Mesenchymal stem cell of the bone marrow (primary cell): ENCODE measurements around a stretch of chr14.

DNA sequence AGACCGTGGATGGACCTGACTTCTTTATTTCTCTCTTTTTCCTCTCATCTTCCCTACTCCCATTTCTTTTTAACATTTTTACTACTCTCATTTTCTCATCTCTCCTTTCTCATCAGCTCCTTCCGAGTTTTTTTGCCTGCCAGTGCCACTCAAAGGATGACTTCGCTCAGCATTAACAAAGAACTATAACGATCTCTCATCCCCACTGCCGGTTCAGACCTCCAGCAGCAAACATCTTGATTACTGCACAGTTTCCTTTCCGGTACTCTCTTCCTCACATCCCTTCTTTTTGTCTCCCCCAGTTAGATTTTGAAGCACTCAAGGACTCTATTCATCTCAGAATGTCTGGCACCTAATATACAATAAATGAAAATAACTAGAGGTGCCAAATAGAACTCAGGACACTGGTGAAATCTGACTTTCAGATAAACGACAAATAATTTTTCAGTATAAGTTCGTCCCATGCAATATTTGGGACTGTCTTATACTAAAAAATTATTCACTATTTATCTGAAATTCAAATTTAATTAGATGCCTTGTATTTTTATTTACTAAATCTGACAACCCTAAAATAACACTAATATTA, 109.3 kb upstream of the GPHB5 start:
- CAGE, long polyA plus RNA: no peak

GRCh38 chr14:63453474-63454119, 89.6 kb downstream of the PPP2R5E start:
- CAGE, long polyA plus RNA: no peak

GRCh38 chr14:63480683-63481193, 62.4 kb downstream of the PPP2R5E start:
- CAGE, long polyA plus RNA: no peak

DNA sequence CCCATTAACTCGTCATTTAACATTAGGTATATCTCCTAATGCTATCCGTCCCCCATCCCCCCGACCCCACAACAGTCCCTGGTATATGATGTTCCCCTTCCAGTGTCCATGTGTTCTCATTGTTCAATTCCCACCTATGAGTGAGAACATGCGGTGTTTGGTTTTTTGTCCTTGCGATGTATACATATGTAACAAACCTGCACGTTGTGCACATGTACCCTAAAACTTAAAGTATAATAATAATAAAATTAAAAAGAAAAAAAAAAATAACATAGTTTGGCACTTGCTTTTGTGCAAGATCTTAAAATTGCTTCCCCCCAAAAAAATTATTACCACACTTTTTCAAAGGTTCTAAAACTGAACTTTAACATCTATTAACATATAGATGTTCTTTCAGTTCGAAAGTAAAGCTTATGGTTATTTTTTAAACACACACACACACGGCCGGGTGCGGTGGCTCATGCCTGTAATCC, 11.9 kb downstream of the PPP2R5E start:
- CAGE, long polyA plus RNA: no peak

- CAGE, long polyA plus RNA: no peak
Measured at GRCh38 chr14:63563523-63564030, 20.4 kb upstream of the PPP2R5E start.

GRCh38 chr14:63642480-63642700, 719 bp upstream of the WDR89 start:
- CAGE, long polyA plus RNA: no peak

DNA sequence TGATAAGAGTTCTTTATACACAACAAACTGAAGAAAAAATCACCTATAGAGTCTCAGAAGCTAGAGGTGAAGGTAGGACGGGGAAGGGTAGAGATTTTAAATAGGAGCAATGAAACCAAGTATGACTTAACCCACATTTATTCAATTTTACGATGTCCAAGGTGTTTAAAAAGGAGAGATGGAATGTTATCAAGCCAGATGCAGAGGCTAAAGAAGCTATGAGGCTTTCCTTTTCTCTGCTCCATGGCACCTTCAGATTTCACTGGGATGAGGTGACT, 25.9 kb downstream of the SGPP1 start:
- CAGE, long polyA plus RNA: no peak

GRCh38 chr14:63727047-63727985, 549 bp downstream of the SGPP1 start:
- CAGE, long polyA plus RNA: no peak

- CAGE, long polyA plus RNA: no peak
Measured at GRCh38 chr14:64097704-64098594, 196.2 kb downstream of the ESR2 start.

- CAGE, long polyA plus RNA: no peak
Measured at GRCh38 chr14:64195303-64196136, 98.7 kb downstream of the ESR2 start.

DNA sequence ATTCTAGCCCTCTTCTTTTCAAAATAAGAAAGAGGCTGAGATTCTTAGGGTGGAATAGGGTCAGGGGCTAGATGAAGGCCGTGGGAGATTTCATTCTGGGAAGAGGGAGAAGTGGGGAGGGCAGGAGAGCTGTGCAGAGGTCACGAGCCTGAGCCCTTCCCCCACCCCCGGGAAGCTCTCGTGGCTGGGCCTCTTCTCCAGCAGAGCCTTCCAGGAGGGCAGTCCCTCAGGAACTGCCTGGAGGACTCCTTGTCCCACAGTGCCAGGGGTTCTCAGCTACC, 94.0 kb downstream of the ESR2 start:
- CAGE, long polyA plus RNA: no peak

DNA sequence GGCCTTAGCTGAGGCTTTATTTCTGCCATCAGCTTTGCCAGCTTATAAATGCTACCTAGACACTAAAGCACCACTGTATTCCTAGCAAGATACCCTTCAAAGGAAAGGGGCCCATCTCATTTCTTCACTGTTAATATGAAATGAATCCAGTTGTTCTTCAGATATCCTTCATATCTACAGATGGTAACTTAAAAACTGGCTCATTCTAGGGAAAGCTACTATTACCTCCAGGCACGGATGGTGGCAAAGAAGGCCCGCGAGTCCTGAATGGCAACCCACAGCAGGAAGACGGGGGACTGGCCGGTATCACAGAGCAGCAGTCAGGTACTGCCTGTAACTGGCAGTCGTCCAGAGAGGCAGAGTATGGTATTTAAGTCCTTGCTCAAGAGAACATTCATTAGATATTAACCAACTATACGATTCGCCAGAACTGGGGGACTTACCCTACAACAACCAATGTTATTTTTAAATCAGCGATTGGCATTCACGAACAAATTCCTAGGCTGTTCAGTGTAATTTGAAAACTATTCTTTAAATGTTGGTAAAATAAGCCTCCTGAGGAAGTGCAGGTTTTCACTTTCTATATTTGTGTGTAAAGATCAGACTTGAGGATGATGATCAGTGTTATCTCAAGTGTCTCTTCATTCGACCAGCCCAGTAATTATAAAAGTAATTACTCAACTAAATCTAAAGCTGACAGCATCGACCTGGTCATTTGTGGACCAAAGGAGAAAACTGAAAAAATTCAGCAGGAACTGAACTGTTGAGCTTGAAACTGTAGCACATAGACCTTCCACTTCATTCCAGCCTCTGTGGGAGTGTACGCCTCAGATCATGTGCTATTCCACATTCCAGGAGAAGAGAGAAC, 75.7 kb downstream of the ESR2 start:
- CAGE, long polyA plus RNA: no peak

DNA sequence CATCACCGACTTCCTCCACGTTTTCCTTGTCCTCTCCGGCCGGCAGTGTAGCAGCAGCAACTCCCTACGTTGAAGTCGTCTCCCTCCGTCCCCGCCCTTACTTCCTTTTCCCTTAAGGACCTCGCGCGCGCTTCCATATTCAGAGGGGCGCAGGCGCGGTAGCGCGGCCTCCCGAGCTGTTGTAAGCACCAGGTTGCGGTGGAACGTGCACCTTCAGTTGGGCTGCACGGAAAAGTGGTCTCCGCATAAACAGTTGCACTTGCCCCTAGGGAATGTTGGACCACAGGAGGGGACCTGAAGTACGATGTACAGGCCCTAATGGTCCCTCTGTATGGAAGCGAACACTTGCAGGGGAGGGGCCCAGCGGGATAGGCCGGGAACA, 44.7 kb upstream of the ESR2 start:
- CAGE, long polyA plus RNA: no peak

DNA sequence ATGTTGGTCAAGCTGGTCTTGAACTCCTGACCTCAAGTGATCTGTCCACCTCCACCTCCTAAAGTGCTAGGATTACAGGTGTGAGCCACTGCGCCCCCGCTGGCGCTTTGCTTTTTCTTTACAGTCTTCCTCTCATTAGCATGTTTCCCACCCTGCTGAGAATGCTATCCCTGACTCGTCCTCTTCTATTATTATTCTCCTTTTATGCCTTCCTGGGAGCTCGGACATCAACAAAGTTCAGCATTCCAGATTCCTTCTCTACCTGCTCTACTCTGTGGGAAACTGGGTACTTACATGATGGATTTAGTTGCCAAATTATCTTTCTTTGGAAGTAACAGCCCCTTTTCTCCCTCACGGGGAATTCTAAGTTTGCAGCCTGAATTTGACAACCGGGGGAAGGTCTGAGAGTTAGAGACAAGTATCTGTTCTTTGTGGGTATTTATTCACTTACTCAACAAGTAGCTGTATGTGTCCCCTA, 3.3 kb downstream of the MTHFD1 start:
- CAGE, long polyA plus RNA: no peak

GRCh38 chr14:64504934-64506225, 810 bp downstream of the ZBTB1 start:
- CAGE, long polyA plus RNA: no peak

GRCh38 chr14:64514837-64515401, 10.3 kb downstream of the ZBTB1 start:
- CAGE, long polyA plus RNA: no peak

DNA sequence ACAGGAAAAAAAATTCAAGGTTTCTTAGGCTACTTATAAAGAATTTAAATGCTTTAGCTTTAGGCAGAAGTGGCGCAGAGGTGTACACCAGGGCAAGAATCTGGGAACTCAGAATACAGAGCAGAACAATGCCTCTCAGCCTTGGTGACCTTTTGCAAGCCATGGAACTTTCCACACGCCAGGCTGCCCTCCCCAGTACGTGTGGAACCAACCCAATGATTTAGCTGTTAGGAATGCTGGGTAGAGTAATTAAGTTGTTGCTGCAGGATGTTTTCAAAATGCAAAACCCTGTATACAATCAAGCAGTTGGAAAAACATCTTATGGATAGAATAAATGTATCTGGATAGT, 19.3 kb downstream of the PPP1R36 start:
- CAGE, long polyA plus RNA: no peak

DNA sequence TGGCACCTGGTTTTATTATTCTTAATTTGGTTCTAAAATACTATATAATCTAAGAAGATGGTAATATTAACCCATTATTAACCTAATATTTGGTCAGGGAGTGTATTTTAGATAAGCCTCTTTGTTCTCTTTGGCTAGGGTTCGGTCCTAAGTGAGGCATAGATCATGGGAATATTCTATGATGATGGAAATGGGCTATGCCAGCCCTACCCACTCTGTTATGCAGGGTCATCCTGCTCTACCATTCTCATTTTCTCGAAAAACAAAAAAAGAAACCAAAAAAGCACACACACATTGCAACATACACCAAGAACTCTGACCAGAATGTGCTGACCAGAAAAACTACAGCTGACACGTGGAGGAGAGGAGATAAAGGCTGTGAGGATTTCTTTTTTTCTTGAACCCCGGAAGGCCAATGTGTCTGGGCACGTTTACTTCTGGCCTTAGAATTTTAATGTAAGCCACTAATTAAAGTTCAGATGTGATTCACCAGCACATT, 66.6 kb upstream of the PLEKHG3 start:
- CAGE, long polyA plus RNA: no peak

DNA sequence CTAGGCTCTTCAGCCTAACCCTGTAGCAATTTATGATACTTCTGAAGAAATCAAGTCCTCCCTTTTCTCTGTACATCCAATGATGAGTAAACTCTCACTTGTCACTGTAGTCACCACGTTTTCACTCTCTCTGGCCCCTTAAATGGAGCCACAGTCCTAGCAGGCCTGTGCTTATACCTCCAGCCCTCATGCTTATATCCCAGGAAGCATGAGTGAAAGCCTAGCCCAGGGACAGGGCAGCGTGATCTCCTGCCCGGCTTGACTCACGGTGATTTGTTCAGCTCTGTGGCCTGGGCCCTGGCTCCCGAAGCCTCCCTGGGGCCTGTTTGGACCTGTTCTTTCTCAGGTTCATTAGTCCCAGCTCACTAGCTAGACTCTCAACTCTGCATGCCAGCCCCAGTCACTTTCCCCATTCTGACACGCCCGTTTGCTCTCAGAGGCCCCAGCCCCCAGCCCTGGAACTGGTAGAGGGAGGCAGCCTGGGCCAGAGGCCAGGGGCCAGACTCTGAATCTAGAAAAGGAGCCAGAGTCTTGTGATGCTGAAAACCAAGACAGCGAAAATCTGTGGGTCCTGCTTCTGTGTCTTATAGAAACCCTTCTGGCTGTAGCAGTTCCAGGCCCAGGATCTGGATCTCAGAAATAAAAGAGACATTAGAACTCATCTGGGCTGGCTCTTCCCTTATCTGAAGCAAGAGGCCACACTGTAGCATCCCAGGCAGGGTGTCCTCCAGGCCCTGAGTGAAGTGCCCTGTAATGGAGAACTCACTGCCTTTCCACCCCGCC, 23.9 kb upstream of the PLEKHG3 start:
- CAGE, long polyA plus RNA: no peak

DNA sequence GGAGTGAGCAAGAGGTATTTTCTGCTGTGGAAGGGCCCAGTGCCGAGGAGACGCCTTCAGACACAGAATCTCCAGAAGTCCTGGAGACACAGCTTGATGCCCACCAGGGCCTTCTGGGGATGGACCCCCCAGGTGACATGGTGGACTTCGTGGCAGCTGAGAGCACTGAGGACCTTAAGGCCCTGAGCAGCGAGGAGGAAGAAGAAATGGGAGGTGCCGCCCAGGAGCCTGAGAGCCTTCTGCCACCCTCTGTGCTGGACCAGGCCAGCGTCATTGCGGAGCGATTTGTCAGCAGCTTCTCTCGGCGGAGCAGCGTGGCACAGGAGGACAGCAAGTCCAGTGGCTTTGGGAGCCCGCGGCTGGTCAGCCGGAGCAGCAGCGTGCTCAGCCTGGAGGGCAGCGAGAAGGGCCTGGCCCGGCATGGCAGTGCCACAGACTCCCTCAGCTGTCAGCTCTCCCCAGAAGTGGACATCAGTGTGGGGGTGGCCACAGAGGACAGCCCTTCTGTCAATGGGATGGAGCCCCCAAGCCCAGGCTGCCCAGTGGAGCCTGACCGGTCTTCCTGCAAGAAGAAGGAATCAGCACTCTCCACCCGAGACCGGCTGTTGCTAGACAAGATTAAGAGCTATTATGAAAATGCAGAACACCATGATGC, 37.0 kb downstream of the PLEKHG3 start:
- CAGE, long polyA plus RNA: no peak